ENCODE data around the genes CCNI and PRDM8.

- RRBS, result no CpG with 5 or more reads among the region's 3 CpGs
These were observed 27.5 kb downstream of the CCNI start for GRCh38 chr4:77048357-77048619.

GRCh38 chr4:77066204-77066527 lies 9.6 kb downstream of the CCNI start:
- RRBS, result no CpG with 5 or more reads among the region's 1 CpG

GRCh38 chr4:77075869-77076554 lies at the start of gene CCNI:
TSS of gene CCNI (minus strand) at chr4:77075989.
- RRBS, result 2% methylated on average over 9 of the region's 46 CpGs

- RRBS, result no CpG with 5 or more reads among the region's 15 CpGs
These were observed 1.2 kb upstream of the CCNG2 start for GRCh38 chr4:77155511-77156435.

GRCh38 chr4:77819546-77820331 lies 571 bp upstream of the CNOT6L start:
- RRBS, result 2% methylated on average over 53 of the region's 100 CpGs

GRCh38 chr4:77821120-77821625 lies 2.0 kb upstream of the CNOT6L start:
- RRBS, result no CpG with 5 or more reads among the region's 5 CpGs

DNA sequence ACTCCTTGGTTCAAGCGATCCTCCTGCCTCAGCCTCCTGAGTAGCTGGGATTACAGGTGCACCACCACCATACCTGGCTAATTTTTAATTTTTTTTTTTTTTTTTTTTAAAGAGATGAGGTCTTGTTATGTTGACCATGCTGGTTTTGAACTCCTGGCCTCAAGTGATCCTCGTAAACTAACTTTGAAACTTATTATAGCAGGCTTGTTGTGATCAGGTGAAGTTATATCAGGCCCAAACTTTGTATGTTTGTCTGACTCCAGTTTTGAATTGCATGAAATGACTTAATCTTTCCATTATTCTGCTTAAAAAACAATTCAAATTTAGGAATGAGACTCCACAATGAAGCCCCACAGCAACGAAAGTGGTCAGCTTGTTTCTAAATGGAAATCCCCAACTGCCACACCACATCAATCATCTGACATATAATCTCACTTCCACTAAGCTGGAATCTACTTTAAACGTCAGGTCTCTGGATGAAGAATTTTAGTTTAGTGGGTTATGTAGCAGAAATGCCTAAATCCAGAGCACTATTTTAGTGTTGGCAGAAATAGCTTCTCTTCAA lies 1.9 kb upstream of the BMP2K start:
- RRBS, result no CpG with 5 or more reads among the region's 4 CpGs

- RRBS, result no CpG with 5 or more reads among the region's 2 CpGs
These were observed 3.2 kb downstream of the BMP2K start for GRCh38 chr4:78779184-78779819.

DNA sequence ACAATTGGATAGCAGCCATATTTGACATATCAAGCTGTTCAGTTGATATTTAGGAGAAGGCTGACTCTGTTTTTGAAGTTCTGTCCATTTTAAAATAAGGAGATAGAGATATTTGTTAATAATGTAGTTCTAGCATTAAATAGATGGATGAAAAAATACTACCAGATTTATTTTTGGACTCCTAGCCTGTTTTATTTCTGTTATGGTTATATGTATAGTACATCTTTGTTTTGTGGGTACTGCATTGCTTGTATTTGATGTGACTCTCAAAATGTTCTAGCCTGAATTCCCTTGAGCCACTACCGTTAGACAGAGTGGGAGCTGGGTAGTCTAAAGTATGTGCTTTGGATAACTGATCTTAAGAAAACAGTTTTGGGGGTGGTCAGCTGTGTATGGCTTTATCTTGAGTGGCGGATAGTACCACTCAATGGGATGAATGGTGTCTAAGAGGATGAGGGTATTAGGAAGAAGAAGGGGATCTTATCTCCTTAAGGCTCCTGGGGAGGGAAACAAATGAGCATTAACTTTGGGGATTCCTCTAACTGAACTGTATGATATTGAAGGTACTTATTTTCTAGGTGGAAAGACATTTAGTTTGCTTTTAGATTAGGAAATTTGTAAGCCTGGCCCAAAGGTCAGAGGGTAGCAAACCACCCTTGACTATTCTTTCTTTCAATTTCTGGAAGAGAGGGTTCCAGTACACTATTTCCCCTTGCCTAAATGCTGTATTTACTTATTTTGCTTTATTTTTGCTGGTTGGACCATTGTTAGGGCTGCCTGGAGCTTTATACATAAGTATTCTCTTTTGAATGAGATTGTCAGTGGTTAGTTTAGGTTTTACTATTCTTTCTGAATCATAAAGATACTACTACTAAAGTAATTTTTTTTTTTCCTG lies 11.3 kb downstream of the BMP2K start:
- RRBS, result no CpG with 5 or more reads among the region's 2 CpGs

DNA sequence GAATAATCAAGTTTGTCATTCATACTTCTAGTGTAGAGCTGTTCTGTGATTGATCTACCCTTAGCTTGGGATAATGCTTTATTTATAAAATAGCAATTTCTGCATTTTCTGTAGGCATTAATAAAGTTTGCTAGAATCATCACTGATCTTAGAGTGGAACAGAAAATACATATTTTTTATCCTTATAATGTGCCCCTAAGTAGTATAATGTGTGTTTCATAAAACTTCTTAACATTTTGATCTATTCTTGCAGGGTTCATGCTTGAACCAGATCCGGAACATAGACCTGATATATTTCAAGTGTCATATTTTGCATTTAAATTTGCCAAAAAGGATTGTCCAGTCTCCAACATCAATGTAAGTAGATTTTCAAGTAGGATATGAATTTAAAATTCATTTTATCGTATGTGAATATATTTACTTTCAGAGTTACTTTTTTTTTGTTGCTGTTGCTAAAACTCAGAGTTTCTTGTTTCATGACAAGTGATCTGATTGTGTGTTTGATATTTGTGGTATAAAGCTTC lies 79.8 kb downstream of the PAQR3 start:
- RRBS, result no CpG with 5 or more reads among the region's 2 CpGs

GRCh38 chr4:79584473-79584951 lies 176.5 kb upstream of the GK2 start:
- RRBS, result no CpG with 5 or more reads among the region's 3 CpGs

GRCh38 chr4:79598625-79599337 lies 190.8 kb upstream of the GK2 start:
- RRBS, result no CpG with 5 or more reads among the region's 7 CpGs

- RRBS, result no CpG with 5 or more reads among the region's 6 CpGs
These were observed 3.4 kb downstream of the ANTXR2 start for GRCh38 chr4:80069436-80070250.

DNA sequence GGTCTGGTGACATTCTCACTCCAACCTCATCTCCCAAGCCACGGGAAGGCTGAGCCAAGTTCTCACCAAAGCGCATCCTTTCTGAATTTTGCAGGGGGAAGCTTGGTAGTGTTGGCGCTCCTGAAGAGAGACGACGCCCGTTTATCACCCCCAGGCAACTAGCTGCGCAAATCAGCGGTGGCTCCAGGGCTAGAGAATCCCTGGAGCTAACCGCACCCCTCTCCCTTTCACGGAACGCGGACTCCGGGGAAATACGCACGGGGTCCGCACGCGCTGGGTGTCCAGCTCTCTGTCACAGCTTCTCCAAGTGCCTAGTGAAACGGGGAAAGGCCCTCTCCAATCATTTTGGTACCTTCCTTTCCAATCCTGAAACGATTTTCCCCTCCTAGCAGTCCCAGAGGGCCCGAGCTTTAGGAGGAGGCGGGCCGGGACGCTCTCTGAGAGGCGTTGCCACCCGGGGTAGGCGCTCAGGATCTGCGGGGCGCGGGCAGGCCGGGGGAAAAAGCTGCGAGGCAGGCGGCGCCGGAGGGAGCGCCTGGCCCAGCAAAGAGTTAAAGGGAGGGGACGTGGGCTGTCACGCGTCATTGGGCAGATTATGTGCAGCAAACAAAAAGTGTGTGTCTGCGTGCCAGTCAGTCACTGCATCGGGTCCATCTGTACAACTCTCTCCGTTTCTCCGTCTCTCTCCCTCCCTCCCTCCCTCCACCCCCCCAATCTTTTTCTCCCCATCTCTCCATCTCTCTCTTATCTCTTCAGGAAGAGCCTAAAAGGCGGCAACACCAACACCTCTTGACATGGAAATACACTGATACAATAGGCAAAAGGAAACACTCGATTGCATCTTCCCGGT lies at the start of gene PRDM8:
Gene PRDM8, plus strand, starts transcription at position 635 of the 850 bp plus-strand sequence.
- RRBS, result 3% methylated on average over 6 of the region's 46 CpGs

DNA sequence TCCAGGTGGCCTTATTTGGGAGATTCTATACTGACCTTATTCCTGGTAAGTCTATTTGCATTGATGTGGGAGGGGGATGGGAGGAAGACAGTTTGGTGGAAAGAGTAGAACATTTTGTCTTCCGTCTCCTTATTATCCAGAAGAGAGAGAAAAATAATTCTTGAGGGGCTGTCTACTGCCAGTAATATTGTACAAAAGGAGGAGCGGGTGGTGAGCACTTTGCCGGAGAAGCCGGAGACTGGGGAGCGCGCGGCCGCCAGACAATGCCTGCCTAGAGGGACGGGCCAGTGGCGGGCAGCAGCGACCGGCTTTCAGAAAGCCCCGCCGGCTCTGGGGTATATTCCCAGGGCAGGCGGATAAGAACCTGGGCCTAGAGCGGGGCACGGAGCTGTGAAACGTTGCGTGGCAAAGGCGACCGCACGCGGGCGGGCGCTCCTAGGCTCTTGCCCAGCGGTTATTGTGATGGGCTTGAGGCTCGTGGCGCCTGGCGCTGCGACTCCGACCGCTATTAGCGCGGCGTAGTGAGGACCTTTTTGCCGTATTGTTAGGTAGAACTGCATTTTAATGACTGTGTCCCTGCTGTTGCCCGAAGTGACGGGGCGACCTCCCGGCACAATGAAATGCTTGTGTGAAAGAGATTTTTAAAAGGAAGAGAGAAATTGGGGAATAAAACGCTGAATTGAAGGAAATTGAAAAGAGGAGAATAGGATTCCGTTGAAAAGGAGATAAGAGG lies 582 bp downstream of the PRDM8 start:
- RRBS, result 3% methylated on average over 9 of the region's 42 CpGs

GRCh38 chr4:81421463-81421754 lies 50.3 kb downstream of the RASGEF1B start:
- RRBS, result no CpG with 5 or more reads among the region's 3 CpGs

DNA sequence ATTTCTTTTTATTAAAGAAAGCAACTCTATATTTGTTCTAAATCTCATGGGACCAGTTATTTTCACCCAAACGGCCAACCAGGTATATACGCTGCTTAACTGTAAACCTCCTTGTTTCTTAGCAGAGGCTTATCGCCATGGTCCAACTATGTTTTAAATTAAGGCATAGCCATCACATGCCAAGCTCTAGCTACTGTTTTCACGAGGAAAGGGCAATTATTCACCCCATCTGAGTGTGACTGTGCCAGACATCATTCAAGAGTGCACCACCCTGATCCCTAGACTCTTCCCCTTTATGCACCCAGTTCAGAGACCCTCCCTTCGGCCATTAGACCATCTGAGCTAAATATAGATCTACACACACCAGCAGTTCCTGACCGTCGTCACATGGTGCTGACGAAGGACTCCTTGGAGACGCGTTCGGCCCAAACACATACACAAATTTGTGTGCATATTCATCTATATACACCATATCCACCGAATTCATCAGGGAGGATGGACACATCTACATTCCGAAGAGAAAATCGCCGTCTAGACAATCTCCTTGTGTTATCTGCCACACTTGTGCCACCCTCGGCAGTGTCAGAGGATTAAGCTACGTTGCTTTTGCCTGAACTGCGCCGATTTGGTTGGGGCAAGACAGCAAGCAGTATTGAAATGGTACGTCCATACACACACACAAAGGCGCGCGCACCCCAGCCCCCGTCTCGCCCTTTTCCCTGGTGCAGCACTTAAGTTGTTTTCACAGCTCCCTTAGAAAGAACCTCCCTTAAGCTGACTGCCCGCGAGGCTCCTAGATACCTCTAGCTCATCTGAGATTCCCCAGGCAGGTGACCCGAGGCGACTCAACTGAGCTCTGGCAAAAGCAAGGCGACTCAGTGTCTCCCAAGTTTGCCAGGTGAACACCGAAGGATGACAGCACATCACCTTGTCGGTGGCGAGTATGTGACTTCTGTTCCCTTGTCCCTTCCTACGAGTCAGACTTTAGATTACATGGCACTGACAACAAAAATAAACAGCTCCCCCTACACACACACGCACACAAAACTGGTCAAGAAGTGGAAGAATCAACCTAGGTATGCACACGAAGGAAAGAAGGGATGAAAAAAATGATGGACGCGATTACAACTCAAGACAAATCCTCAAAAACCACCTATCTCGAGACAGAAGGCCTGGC lies 1.1 kb downstream of the RASGEF1B start:
- RRBS, result no CpG with 5 or more reads among the region's 39 CpGs

DNA sequence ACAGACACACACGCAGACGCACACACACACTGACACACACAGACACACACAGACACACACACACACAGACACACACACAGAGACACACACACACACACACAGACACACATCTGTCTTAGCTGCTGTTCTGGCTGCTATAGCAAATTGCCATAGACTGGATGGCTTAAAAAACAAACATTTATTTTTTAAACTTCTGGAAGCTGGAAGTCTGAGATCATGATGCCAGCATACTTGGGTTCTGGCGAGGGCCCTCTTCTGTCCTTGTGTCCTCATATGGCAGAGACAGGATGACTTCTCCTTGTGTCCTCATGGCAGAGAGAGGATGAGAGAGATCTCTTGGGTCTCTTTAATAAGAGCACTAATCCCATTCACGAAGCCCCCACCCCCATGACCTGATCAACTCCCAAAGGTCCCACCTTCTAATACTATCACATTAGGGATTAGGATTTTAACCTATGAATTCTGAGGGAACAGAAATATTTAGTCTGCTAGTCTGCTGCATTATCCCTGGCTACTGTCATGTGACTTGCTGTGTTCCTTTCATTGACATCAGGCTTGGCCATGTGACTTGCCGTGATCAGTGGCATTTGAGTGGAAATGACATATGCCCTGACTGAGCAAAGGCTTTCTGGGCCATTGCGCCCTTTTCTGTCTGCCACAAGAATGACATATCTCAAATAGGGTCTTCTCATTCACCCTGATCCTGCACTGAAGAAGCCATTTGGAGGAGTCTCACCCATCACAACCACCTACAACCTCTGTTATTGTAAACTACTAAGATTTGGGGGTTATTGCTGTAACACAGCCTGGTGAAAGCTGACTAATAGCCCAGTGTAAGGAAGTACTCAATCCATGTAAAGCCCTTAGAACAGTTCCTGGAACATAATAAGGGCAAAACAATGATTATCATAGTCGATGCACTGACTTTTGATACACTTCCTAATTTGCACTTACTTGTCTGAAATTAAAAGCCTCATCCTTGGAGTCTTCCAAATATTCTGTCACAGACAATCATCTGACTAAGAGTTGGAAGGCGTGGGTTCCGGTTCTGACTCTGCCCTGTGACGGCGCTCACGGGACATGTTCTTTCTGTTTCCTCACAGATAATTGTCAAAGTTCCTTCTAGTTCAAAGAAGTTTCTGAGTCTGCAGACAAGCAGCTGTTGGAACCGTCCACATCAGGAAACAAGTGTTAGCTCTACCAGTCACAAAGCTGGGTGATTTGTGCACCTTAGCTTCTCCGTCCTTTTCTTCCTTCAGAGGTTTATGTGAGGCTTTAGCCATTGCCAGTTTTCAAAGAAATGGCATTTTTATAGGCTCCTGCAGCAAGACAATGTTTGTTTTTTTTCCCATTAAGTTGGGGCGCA lies 33.1 kb upstream of the RASGEF1B start:
- RRBS, result no CpG with 5 or more reads among the region's 15 CpGs

- RRBS, result no CpG with 5 or more reads among the region's 3 CpGs
These were observed 150.4 kb upstream of the RASGEF1B start for GRCh38 chr4:81622105-81622525.

Measured in non-pigmented ciliary epithelial cell (primary cell).